Daoy (cell line): ENCODE measurements around the gene SEMA3C.

DNA sequence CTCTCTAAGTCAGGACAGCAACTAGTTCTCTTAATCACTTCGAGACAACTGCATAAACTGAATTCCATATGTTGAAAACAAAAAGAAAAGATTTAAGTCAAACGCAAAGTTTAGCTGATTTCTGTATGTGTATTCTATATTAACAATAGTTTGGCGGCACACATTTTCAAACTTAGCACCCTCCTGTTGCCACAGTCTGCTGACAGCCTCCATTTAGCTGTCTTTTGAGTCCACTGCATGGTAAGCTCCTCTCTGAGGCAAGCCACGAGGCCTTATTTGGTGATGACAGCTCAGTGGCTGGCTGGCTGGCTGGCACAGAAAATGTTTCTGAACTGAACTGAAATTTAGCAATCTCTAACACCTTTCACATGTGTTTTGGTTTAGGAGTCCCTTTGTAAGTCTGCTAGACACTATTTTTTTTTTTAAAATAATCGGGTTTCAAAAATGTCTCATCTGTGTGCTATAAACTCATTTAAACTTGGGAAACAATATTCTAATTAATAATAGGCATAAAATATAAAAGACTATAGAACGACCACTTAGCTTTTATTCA is 59.3 kb downstream of the SEMA3C start:
- RAMPAGE, long total RNA = no peak

GRCh38 chr7:80918616-80919698 is at the start of gene SEMA3C:
Gene SEMA3C, minus strand, starts transcription at chr7:80919051.
- RAMPAGE, long total RNA = no peak

- RAMPAGE, long total RNA = no peak
Measured at GRCh38 chr7:83961268-83961960, 233.2 kb downstream of the SEMA3A start.

GRCh38 chr7:84248762-84249229 is 54.2 kb upstream of the SEMA3A start:
- RAMPAGE, long total RNA = no peak

DNA sequence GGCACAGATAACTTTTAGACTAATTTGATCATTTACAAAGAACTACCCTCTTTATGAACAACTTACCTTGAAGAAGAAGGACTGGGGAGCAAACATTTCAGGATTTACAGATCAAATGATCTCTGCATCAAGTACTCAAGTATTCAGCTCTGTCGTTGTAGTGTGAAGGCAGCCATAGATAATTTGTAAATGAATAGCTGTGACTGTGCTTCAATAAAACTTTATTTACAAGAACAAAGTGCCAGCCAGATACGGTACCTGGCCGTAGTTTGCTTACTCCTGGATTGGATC is 388.1 kb upstream of the SEMA3A start:
- RAMPAGE, long total RNA = no peak

- RAMPAGE, long total RNA = no peak
Measured at GRCh38 chr7:87151825-87152202, 439 bp upstream of the DMTF1 start.

DNA sequence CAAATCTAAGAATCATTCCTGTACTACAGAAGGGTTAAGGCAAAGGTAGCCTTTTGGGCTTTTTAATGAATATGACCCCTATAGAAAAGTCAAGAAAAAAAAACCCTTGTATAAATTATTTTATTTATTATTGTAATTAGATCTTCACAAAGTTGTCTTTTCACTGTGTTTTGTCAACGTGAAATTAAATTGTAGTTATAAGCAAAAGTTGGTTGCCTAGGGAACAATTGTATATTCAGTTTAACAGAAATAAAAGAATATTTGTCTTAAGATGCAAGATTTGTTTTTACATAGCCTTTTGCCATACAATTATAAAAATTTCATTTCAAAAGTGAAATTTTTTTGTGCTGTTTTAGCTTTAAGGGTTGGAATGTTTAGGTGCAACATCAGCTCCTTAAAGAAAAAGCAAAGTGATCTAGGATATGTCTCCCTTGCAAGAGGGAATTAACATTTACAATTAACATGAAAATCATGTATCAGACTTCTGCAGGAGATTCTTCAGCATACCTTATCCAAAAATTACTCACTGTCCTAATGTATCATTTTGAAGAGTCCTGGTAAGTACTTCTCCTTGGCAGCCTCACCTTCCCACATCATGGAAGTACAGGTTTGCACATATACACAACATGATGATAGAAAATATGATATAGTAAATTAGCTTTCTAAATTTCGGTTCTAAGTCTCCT is 23.3 kb downstream of the TMEM243 start:
- RAMPAGE, long total RNA = no peak

- RAMPAGE, long total RNA = no peak
Measured at GRCh38 chr7:90334979-90335377, 11.5 kb upstream of the GTPBP10 start.

DNA sequence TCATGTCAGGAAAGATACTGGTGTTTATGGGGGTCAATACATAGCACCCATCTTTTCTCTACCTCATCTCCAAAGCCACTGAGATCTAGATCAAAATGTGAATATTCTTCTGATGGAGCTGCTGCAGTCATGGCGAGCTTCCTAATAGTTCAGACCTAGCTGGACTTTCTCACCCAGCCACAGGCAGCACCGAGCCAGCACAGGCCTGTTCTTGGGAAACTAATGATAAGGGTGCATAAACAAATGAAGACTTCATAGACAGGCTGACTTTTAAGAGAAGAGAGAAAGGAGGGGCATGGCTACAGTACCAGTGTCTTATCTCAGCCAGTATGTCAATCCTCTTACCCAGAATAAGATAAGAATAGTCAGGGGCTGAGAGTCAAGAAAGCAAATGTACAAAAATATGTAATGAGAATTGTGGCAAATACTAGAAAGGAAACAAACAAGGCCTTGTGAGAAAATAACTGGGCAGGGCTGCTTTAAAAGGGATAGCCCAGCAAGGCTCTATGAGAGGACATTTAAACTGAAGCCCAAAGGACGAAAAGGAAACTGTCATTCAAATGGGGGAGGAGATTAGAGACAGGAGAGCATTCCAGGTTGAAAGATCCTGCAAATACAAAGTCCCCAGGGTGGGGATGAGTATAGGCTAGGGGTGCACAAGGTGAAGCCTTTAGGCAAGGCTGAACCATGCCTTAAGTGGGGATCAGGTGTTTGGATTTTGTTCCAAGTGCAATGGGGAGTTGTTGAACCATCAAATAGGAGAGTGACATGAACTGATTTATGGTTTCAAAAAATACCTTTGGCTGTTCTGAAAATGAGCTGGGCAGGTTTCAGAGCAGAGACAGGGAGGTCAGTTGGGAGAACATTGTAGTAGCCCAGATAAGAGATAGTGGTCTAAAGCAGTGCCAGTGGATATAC is 21.7 kb upstream of the CDK14 start:
- RAMPAGE, long total RNA = no peak

GRCh38 chr7:90596735-90597075 is 584 bp downstream of the CDK14 start:
- RAMPAGE, long total RNA = no peak

DNA sequence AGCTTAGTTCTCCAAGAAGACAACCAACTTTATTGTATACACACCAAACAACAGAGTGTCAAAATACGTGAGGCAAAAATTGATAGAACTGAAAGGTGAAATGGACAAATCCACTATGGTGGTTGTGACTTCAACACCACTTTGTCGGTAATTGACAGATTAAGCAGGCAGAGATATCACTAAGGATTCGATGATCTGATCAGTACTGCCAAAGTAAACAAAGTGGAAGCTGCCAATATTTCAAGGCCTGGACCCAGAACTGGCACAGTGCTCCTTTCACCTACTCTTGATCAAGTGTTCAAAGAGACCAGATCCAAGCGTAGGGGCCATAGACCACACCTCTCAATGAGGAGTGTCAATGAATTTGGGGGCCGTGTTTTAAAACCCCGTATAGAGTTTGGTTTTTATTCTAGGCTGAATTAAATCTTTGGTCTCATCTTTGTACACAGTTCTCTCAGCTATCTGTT is 167.0 kb downstream of the CDK14 start:
- RAMPAGE, long total RNA = no peak

GRCh38 chr7:91181084-91181496 is 83.1 kb upstream of the FZD1 start:
- RAMPAGE, long total RNA = no peak

GRCh38 chr7:91939439-91939867 is 1.2 kb upstream of the AKAP9 start:
- RAMPAGE, long total RNA = no peak

- RAMPAGE, long total RNA = no peak
Measured at GRCh38 chr7:91992016-91992249, 51.3 kb downstream of the AKAP9 start.

DNA sequence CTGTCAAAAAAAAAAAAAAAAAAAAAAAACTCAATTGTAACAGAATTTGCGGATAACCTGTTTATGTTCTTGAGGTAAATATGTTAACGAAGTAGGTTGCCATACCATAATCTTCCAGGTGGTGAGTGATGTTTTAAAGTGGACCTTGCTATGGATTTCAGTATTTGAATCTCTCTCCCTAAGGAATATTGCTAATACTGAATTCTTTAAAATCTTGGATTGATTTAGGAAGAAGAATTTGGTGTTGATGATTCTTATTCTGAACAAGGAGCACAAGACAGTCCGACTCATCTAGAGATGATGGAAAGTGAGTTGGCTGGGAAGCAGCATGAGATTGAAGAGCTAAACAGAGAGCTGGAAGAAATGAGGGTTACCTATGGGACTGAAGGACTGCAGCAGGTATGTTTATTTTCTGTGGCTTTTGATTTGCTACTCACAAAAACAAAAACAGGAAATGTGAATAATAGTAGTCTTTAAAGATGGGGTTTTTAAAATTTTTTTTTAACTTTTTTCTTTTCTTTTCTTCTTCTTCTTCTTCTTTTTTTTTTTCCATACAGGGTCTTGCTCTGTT is 52.1 kb downstream of the AKAP9 start:
- RAMPAGE, long total RNA = no peak

- RAMPAGE, long total RNA = no peak
Measured at GRCh38 chr7:92057179-92057956, 76.9 kb downstream of the CYP51A1 start.

- RAMPAGE, long total RNA = no peak
Measured at GRCh38 chr7:92099579-92100046, 34.7 kb downstream of the CYP51A1 start.

GRCh38 chr7:92238263-92238761 is 7.4 kb downstream of the KRIT1 start:
- RAMPAGE, long total RNA = no peak

DNA sequence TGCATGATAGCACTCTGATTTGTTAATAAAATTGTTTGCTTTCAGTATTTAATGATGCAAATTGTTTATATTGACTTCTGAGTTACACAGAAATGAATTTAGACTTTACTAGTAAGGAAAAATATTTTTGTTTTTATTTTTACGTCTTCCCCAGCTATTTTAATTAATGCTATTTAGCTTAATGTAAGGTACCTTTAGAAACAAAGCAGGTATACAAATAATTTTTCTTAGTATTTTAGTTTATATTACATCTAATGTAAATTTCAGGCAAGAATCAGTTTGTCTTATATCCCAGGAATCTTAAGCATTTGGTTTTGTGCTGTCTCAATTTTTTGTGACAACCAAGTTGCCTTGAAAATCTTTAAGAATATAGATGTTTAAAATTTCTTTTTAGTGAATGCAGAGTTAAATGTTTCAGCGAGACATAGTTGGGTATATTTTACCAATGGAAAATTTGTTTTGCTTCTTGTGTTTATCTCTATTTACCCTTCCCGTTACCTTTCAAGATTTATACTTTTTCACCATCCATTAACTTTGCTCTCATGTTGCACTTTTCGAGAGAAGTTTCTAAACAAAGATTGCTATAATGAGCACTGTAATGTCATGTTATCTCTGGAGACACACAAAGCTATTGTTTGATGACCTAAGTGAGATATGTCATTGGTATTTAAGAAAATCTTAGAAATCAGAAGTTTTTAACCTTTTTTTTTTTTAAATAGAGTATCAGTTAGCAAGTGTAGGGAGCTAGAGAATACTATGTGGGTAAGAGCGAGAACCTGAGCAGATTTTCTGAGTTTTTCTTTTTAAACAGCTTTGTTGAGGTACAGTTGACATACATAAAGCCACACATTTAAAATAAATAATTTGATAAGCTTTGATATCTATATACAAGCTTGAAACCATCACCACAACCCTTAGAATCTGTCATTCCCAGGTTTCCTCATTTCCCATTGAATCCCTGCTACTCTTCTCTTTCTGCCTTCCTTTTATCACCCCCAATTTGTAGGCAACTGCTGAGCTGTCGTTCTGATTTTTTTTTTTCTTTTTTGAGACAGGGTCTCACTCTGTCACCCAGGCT is 99.7 kb downstream of the ANKIB1 start:
- RAMPAGE, long total RNA = no peak

DNA sequence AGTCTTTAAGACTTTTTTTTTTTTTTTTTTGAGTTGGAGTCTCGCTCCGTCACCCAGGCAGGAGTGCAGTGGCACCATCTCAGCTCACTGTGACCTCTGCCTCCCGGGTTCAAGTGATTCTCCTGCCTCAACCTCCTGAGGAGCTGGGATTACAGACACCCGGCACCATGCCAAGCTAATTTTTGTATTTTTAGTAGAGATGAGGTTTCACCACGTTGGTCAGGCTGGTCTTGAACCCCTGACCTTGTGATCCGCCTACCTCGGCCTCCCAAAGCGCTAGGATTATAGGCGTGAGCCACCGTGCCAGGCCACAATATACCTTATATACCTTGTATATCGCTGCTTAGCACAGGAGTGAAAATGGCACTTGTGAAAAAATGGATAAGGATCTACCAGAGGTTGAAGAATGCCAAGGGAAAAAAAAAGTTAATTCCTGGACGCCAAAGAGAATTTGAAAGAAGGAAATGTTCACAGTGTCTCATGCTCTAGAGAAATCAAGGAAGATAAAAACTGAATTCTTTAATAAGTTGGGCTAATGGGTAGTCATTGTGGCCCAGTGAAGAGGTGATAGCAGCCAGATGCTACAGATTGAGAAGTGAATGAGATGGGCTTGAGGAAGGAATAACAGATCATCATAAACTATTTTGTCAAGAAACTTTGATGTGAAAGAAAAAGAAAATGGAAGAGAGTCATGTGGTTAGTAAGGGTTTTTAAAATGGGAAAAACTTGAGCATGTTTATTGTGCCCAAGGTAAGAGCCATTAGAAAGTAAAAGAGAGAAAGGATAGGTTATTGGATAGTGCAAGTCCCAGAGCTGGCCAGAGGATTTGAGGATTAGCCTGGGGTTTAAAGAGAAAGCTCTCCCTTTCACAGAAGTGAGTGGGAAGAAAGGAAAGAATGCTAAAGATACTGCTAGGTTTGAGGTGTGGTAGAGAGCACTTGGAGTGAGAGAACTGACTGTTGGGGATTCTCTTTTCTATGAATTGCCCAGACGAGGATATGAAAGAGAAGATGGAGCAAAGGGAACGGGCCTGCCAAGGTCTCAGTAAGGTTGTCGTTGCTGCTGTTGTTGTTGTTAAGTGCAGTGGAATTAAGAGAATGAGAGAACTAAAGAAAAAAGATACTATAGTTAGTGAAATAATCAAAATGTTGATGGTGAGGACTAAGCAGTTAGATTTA is 98.5 kb upstream of the GATAD1 start:
- RAMPAGE, long total RNA = no peak